ENCODE measurements around the genes CYP27C1, PROC and IWS1.

GRCh38 chr2:121930213-121930550 lies 174.7 kb downstream of the TSN start:
- RRBS, result no CpG with 5 or more reads among the region's 6 CpGs

GRCh38 chr2:122493753-122494193 lies 738.3 kb downstream of the TSN start:
- RRBS, result no CpG with 5 or more reads among the region's 5 CpGs

DNA sequence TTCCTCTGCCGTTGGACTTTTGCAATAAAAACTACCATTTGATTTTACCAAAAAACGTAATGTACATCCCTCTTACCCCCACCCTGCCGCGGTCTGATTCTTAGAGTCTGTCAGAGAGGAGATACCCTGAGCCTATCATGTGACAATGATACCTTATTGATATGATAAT lies 887 bp downstream of the GYPC start:
- RRBS, result no CpG with 5 or more reads among the region's 4 CpGs

GRCh38 chr2:126657130-126657689 lies 1.3 kb downstream of the GYPC start:
- RRBS, result 39% methylated on average over 3 of the region's 16 CpGs

DNA sequence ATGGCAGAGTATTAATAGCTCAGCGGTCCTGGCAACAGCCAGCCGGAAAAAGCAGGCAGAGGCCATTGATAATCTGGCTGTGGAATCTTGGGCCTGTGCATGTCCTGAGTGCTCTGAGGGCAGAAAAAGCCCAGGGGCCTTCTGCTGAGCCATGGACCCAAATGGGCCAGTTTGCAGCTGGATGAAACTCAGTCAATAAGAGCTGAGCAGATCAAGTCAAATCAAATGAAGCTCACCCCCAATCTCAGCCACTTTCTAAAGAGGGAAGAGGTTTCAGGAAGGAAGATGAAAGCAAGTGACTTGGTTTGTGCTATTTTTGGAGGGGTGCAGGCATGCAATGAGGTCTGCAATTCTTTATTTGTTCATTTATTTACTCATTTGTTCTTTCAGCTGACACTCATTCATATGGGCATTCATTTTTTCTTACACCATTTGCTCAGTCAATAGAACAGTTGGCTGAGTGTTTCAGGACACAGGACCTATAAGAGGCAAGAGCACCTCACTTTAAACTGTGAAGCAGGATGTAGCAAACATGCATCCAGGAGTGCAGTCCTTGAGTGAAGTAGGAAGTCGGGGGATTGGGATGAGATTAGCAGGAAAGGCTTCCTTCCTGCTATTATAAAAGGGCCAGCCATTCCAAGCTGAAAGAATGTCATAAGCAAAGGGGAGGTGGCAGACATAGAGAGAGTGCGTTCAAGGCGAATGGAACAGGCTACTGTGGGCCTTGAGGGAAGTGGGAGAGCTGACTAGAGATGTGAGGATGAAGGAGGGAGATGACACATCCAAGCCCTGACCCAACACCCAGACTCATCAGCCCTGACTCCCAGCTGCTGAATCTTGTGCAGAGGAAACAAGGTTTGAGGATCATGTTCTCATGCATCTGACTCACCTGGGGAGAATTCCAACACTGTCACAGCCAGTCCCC lies 63.7 kb downstream of the GYPC start:
- RRBS, result no CpG with 5 or more reads among the region's 5 CpGs

- RRBS, result no CpG with 5 or more reads among the region's 26 CpGs
Observed at GRCh38 chr2:127068838-127069700, 37.9 kb downstream of the BIN1 start.

GRCh38 chr2:127143703-127144754 lies 37.1 kb upstream of the BIN1 start:
- RRBS, result no CpG with 5 or more reads among the region's 11 CpGs

- RRBS, result 100% methylated on average over 2 of the region's 23 CpGs
Observed at GRCh38 chr2:127175350-127176190, 44.5 kb downstream of the CYP27C1 start.

DNA sequence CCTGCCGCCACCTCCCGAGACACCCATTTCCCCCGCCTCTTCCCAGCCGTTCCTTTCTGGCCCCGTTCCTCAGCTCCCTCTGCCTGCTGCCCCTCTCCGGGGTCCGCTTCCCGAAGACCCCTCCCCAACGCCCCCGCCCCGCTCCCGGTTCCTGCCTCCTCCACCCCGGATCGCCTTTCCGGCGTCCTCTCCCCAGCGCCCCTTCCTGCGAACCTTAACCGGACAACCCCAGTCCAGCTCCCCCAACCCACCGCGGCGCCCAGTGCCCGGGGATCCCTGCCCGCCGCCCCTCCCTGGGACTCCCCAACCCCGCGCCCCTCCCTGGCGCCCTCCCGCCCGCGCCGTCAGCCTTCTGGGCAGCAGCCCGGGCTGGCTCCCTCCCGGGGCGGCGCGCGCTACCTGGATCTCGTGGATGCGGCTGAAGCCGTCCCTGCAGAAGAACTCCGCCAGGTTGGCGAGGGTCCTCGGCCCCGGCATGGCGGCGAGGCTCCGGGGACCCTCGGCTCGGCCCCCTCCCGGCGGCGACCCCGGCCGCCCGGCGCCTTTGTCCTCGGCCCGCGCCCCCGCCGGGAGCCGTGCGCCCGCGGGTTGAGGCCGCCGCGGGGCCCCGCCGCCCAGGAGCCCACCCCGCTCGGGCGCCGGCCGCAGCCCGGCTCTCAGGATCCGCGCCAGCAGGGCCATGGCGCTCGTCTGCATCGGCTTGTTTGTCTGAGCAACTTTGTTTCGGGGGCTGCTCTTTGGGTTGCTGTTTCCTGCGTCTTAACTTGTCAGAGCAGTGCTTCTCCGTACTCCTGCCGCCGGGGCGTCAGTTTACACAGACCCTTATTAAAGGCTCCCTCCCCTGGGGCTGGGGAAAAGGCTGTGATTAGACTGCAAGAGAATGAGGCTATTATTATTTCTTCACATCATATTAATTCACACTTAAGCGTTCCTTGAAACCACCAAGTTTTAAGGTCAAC lies at the start of gene CYP27C1:
Gene CYP27C1 (minus strand): TSS at position 710 of the 959 bp plus-strand sequence.
- RRBS, result 2% methylated on average over 41 of the region's 89 CpGs

GRCh38 chr2:127220549-127221134 lies 543 bp upstream of the CYP27C1 start:
- RRBS, result no CpG with 5 or more reads among the region's 17 CpGs

GRCh38 chr2:127365308-127366377 lies 22.1 kb downstream of the MAP3K2 start:
- RRBS, result no CpG with 5 or more reads among the region's 6 CpGs

- RRBS, result no CpG with 5 or more reads among the region's 7 CpGs
Observed at GRCh38 chr2:127388407-127388903, 680 bp upstream of the MAP3K2 start.

DNA sequence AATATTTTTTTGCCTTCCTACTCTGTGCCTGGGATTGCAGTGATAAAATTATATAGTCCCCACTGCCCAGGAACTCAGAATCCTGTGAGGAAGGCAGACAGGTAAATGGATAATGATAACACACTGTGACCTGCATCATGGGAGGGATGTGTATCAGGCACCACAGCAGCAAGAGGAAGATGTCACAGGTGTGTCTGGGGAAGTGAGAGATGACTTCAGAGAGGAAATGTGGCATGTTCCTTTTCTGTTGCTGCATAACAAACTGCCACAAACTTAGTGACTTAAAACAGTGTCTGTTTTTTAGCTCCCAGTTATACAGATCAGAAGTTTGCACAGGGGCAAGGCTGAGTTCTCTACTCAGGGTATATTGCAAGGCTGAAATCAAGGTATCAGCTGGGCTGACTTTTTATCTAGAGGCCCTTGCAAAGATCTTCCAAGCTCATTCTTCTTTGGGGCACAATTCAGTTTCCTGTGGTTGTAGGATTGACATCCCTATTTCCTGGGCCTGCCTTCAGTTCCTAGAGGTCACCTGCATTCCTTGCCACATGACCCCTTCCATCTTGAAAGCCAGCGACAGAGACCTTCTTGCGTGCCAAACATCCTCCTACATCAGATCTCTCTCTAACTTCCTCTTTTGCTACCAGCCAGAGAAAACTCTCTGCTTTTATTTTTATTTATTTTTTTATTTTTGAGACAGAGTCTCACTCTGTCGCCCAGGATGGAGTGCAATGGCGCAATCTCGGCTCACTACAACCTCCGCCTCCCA lies 2.1 kb upstream of the MAP3K2 start:
- RRBS, result no CpG with 5 or more reads among the region's 6 CpGs

- RRBS, result no CpG with 5 or more reads among the region's 10 CpGs
Observed at GRCh38 chr2:127418207-127418569, at the start of gene PROC. PROC (plus strand) TSS chr2:127418427.

DNA sequence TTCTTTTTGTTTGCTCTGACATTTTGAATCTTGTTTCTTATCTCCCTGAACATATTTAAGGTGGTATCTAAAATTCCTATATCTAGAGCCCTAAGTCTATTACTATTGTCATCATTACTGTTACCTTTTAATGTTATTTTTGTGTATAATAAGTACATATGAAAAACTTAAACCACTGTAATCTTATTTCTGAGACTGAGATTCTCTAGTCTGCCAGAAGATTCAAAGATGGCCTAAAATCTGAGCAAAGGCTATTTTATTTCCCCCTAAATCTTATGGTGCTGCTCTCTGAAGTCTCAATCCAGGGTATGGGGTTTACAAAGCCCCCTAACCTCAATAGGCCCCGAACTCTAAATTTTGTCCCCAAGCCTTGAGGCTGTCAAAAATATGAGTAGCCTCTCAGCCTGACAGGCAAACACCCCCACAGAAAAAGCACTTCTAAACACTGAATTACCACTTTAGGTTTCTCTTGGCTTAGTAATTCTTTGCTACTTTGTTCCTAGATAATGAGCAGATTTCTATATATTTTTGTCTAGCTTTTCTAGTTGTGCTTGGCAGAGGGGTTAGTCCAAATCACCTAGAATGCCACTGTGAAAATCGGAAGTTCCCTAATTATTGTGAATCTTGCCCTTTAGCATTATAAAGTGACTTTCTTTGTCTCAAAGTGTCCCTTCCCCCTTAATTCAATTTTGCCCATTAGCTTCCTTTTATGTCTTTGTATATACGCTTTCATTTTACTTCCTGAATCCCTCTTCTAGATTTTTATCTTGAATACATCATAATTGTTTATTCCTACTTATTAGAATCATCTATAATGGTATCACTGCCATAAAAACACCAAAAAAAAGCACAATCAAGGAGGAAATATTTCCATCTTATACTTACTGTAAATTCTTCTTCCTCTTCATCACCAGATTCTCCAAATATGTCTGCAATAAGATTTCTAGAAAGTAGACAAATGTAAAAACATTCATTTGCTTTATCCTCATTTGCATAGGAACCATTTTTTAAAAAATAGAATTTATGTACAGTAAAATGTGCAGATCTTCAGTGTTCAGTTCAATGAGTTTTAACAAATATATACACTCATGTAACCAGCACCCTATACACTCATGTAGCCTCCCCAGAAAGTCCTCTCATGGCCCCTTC lies 24.0 kb downstream of the IWS1 start:
- RRBS, result no CpG with 5 or more reads among the region's 3 CpGs

- RRBS, result no CpG with 5 or more reads among the region's 17 CpGs
Observed at GRCh38 chr2:127504515-127505650, 21.4 kb downstream of the IWS1 start.

- RRBS, result under 1% methylated on average over 26 of the region's 65 CpGs
Observed at GRCh38 chr2:127525890-127526712, at the start of gene IWS1. IWS1 (minus strand) TSS chr2:127526489.

DNA sequence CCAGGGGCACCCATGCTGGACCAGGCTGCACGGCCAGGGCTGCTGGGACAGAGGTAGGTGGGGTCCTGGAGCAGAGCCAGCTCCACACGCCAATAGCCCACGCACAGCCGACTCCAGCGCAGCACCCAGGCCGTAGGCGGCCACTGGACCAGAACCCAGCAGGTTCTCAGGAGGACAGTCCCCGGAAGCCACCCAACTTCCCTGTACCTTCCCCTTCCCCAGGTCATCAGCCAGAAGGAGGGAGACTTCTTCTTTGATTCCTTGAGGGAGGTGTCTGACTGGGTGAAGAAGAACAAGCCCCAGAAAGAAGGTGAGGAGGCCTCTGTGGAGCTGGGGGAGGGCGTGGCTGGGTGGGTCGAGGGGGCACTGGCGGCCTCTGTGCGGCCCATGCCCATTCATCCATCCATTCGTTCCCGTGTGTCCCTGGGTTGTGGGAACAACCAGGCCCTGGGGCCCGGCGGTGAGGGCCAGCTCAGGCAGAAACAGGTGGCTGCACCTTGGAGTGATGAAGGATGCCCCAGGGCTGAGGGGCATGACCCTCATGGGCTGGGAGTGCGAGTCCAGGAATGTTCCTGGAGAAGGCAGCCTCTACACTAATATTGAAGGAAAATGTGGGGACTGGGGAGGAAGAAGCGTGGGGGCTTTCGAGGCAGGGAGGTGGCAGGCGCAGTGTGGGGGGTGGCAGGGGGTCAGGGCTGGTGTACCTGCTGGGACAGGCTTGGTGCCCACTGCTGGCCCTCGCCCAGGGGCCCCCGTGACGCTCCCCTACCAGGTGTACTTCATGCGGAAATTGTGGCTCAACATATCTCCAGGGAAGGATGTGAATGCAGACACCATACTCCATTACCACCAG lies 11.4 kb upstream of the GPR17 start:
- RRBS, result 69% methylated on average over 2 of the region's 24 CpGs

DNA sequence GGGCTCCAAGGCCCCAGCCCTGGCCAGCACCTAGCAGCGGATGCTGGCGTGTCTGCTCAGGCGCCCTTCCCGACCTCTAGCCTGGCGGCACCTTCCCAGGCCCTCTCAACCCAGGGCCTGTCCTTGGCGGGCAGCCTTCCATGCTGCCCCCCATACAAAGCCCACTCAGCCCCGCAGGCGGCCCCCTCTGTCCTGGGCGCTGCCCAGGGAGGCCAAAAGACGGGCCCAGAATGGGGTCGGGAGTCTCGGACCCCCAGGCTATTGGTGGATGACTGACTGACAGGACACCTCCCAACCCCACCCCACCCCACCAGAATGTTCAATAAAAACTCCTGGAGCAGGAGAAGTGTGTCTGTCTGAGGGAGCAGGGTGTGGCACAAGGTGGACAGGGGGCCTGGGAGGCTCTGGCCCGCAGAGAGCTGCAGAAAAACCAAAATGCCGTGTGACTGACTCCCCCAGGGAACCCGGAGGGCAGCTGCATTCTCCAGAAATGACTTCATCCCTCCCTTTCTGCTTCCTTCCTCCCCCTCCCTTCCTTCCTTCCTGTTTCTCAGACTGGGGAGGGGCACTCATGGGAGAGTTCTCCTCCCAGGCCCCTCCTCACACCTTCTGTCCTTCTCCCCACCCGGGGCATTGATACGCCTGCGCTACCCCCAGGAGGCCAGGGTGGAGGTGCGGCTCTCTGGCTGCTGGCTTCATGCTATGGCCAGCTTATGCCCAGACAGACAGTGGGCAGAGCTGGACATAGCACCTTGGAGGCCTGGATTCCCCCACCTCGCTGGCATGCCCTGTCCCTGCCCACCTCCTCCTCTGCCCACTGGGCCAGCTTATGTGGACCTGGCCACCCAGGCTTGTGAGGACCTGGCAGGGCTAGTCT lies 8.3 kb upstream of the GPR17 start:
- RRBS, result no CpG with 5 or more reads among the region's 20 CpGs

DNA sequence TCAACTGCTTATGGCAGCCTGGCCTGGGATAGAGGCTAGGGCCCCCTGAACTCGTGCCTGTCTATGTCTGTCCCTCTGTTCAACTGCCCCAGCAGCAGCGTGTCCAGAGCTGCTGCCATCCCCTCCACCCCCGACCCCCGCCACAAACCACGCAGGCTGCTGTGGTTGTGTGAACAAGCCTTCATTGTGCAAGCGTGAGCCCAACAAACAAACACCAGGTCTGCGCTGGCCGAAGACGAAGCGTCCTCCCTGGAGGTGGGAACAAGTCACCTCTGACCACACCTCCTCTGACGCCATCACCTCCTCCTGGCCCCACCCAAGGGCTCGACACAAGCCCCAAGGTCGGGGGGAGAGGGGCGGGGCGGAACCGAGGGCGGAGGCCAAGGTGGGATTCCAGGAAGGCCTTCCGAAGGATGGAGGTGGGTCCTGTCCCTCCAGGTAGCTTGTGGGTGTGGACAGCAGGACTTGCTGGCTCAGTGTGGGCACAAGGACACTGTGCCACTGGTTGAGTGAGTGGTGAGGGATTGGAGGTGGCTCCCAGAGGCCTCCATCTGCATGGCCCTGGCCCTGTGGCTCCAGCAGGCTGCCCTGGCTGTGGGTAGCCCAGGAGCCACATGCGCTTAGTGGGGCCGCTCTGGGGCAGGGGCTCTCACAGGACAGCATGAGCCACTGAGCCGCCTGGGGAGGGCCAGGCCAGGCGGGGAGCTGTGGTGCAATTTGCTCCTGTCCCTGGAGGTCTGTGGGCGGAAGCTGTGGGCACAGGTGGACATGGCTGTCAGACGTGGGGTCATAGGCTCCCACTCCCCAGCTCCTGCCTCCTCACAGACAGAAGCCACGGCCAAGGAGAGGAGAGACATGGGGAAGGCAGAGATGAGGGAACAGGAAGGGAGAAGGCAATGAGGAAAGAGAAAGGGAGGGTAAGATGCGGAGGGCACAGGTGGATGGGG lies 7.4 kb upstream of the GPR17 start:
- RRBS, result no CpG with 5 or more reads among the region's 26 CpGs